ENCODE measurements around a stretch of chr17.

DNA sequence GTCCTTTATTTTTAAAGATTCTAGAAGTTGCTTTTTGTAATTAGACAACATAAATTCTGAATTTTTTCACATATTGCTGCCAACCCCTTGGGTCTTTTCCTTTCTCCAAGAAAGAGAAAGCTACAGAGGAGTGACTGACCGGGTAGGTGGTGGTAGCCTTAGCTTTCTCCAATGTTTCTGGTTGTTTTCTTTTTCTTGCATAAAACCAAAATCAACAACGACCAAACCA, 993 bp downstream of the BRCA1 start:
- PRO-cap, result unidirectional peak, plus-strand start at position 123 of the sequence

GRCh38 chr17:43135402-43135844, 10.3 kb upstream of the BRCA1 start:
- PRO-cap, result no peak

GRCh38 chr17:43245167-43245366, 16.6 kb upstream of the CCDC200 start:
- PRO-cap, result no peak

DNA sequence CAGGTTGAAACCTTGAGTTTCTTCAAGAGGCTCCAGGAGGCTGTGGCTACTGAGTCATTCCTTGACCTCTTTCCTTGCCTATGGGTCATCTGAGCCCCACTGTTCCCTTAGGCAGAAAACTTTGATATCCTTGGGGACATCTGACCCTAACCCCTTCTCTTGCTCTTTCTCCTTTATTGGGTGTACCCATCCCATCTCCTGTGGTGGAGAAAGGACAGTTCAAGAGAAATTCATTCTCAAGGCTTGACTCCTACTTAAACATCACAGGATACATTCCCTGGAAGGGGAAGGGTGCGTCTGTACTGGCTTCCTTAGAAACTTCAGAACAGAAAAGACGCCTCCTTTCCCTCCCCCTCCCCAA, 12.6 kb downstream of the ARL4D start:
- PRO-cap, result no peak

GRCh38 chr17:43661153-43661656, 517 bp downstream of the MEOX1 start:
- PRO-cap, result no peak

GRCh38 chr17:43664922-43665785, 3.4 kb upstream of the MEOX1 start:
- PRO-cap, result no peak

- PRO-cap, result no peak
Observed at GRCh38 chr17:43772809-43773733, 5.7 kb downstream of the DUSP3 start.

GRCh38 chr17:43900378-43901214, 6.7 kb downstream of the MPP2 start:
- PRO-cap, result unidirectional peak, minus-strand start at chr17:43900622

GRCh38 chr17:44004792-44005550, 549 bp downstream of the NAGS start:
- PRO-cap, result unidirectional peak, plus-strand start at chr17:44005164

- PRO-cap, result no peak
Observed at GRCh38 chr17:44011563-44012064, 3.1 kb downstream of the TMEM101 start.

DNA sequence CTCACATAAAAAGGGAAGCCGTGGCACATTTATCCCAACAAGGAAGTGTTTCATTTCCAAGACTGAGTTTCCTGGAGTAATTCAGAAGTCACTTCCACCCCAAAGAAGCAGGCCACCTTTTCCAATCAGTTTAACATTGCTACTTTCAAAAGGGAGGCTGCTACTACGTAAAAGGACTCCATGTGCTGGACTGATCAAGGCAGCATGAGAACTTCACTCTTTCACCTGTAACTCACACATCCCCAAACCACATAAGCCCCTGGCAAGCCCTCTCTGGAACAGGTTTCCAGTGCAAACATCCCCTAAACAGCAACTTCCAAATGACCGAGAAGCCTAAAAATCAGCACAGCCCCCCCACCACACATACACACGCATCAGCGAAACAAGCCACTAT, 960 bp downstream of the LSM12 start:
- PRO-cap, result no peak

DNA sequence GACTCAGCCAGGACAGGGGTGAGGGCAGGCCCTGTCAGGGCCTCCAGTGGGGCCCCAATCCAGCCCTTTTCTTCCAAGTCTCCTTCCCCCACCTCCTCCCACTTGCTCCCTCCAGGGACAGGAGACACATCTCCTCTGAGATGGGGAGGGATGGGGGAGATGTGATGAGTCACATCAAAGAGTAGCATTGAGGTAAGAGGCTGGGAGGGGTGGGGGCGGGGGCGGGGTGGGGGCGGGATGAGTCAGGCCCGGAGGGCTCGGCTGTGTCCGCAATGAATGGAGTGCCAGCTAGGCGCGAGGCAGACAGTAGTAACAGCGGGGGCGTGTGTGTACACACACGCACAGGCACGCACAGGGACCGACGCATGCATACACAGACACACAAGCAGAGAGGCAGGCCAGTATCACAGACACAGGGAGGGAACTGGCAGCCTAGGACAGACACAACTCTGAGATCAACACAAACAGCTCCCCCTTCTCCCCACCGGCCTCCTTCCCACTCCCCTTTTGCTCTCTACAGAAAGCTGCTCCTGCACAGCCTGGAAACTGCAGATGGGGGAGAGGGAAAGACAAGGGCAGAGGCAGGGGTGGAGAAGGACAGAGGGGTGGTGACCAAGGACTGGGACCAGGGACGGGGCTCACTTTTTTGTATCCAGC, 16.4 kb downstream of the G6PC3 start:
- PRO-cap, result bidirectional peak, plus-strand start at position 401 of the sequence, minus-strand start at position 137 of the sequence

GRCh38 chr17:44105509-44106137, 17.8 kb downstream of the HDAC5 start:
- PRO-cap, result no peak

DNA sequence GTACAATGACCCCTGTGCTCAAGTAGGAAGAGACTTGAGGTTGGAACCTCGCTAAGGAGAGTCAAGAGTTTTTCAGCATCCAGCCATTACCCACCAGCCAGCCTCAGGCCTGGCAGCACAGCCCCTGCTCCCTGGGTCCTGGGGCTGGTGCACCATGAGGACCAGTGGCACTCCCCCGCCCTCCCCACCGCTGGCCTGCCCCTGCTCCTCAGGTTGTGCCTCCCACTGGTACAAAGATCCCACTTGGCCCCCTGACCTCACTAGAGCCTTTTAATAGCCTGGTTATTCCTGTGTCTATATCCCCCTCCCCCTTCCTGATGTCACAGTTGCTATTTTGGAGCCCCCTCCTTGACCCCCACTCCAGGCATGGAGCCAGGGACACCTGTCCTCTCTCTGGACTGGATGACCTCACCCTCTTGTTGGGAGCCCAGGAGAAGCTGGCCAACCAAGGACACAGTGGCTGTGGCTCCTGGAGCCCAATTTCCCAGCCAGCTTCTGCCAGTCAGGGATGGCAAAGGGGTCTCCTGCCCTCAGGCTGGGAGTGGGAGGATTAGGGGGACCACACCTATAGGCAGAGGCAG, 11.2 kb downstream of the HDAC5 start:
- PRO-cap, result no peak

- PRO-cap, result no peak
Observed at GRCh38 chr17:44114510-44115258, 8.8 kb downstream of the HDAC5 start.

DNA sequence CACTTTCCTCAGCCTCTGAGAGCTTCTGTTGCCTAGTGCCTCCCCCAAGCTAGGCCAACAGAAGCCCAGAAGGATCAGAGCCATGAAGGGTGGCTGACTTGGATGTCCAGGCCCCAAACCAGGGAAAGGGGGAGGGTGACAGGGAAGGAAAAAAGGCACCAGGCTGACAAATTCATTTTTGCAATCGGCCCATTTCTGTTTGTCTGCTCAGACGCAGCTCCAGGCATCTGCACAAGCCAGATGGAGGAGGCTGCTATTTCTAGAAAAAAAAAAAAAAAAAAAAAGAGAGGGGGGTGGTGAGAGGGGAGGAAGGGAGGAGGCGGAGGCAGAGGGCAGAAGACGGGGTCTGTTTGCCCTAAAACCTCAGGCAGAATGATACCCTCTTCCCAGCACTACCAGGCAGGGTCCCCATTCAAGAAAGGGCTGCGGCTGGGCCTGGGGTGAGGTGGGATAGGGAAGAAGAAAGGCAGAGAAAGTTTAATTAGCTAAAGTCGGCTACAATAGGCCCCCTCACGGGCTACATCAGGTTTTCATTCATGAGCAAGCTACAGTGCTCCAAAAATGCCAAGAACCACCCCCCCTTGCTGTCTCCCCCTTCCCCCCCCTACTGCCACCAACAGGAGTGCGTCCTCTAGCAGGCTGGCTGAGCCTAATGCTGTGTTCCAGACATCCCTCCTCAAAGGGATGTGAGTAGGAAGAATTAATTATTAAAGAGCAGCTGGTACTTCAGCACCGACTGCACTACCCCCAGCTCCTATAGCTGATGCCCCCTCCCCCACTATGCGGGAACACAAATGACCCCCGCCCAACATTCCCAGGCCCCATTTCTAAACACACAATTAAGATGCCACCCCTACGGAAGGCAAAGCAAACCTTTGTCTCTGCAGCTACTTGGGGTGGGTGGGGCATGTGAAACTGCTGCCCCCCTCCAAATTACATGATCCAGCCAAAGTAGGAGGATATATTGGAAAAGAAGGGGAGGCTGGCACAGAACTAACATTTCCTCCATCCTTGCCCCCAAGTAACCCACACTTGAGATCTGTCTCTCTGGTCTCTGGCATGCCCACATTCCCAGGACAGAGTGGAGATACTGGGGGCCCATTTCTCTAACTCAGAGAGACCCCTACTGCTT, 2.2 kb downstream of the HDAC5 start:
- PRO-cap, result no peak

DNA sequence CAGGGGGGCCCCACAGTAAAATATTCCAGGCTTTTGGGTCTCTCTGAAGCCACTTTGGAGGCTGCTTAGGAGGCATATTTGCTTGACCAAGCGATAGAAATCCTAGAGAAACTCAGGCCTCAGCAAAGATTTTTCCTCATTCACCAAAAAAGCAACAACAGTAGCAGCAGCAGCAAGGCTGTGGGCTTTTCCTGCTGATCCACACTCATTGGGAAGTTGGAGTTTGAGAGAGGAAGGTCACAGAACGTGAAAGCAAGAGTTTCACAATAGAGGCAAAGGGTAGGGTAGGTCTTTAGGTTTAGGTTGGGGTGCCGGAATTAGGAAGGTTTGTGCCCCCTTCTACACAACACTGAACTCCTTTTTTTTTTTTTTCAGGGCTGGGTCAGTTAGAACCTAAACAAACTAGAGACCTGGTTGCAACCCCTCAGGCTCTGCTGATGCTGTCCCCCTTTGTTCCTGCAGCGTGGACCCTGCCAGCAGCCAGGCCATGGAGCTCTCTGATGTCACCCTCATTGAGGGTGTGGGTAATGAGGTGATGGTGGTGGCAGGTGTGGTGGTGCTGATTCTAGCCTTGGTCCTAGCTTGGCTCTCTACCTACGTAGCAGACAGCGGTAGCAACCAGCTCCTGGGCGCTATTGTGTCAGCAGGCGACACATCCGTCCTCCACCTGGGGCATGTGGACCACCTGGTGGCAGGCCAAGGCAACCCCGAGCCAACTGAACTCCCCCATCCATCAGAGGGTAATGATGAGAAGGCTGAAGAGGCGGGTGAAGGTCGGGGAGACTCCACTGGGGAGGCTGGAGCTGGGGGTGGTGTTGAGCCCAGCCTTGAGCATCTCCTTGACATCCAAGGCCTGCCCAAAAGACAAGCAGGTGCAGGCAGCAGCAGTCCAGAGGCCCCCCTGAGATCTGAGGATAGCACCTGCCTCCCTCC, 2.1 kb downstream of the TMUB2 start:
- PRO-cap, result no peak

- PRO-cap, result bidirectional peak, plus-strand start at chr17:44210686, minus-strand start at chr17:44210436; unidirectional peak, plus-strand start at chr17:44210804
Observed at GRCh38 chr17:44210039-44211074, 9.1 kb downstream of the UBTF start.

- PRO-cap, result bidirectional peak, plus-strand start at chr17:44219022, minus-strand start at chr17:44219068; bidirectional peak, plus-strand start at chr17:44219242, minus-strand start at chr17:44219206
Observed at GRCh38 chr17:44218936-44219341, 536 bp downstream of the UBTF start.

DNA sequence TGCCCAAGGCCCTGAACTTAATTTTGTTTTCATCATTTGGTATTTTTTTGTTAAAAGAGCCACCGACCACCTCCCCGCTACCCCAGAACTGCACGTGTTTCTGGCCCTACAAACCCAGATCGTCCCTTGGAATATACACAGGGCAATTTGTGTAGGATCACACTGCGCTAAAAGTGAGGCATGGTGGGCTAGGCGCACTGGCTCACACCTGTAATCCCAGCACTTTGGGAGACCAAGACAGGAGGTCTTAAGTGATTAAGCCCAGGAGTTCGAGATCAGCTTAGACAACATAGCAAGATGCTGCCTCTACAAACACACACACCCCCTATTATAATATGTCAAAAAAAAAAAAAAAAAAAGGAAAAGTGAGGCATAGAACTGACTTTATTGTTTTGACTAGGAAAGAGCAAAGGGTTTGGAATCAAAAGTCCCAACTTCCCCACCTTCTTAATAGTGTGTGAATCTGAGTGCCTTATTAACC, 3.5 kb upstream of the UBTF start:
- PRO-cap, result no peak